Foreskin fibroblast (primary cell): ENCODE measurements around a stretch of chr14.

GRCh38 chr14:105272396-105273144 is 24.2 kb downstream of the BTBD6 start:
- RRBS, result no CpG with 5 or more reads among the region's 22 CpGs

GRCh38 chr14:105287559-105288179 is 13.1 kb downstream of the BRF1 start:
- RRBS, result 71% methylated on average over 5 of the region's 13 CpGs

DNA sequence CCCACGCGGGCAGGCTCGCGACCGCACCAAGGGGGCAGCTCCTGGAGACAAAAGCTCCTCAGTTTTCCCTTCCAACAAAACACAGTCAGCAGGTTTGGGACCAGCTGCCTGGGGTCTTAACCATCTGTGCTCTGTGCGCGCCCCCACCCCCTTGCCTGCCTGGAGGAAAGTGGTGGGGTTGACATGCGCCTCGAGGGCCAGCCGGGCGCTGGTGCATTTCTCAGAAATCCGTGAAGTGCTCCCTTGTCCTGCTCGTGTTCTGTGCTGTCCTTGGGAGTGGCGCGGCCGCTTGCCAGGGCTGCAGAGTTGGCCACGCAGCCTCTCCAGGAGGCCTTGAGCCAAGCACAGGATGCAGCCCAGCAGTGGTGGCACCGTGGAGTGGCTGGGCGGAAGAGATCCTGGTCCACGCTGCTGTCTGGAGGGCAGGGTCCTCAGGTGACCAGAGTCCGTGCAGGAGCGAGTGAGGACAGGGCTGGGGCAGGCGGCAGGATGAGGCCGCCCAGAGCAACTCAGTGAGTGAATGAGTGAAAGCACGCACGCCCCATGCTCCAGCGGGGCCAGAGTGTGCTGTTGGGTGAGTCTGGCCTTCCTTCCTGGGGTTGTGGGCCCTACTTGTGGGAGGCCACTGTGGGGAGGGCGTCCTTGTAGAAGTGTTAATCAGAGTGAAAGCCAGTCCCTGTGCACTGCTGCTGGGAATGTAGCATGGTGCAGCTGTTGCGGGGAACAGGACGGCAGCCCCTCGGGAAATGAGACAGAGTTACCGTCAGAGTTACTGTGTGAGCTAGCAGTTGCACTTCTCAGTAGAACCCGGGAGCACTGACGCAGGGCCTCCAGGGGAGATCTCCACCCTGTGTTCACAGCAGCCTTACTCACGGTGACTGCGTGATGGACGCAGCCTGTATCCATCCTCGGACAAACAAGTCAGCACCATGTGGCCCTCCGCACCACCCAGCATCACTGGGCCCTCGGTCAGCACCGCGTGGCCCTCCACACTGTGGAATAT is 21.8 kb downstream of the PACS2 start:
- RRBS, result no CpG with 5 or more reads among the region's 42 CpGs

DNA sequence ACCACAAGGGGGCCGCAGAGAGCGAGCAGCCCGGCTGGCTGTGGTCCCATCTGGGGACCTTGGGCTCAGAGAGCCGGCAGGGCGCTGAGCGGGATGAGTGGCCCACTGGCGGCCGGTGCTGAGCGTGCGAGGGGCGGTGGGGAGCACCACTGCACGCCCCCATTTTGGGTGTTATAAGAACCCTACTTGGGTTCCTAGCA is 25.9 kb upstream of the CRIP2 start:
- RRBS, result 41% methylated on average over 4 of the region's 12 CpGs

DNA sequence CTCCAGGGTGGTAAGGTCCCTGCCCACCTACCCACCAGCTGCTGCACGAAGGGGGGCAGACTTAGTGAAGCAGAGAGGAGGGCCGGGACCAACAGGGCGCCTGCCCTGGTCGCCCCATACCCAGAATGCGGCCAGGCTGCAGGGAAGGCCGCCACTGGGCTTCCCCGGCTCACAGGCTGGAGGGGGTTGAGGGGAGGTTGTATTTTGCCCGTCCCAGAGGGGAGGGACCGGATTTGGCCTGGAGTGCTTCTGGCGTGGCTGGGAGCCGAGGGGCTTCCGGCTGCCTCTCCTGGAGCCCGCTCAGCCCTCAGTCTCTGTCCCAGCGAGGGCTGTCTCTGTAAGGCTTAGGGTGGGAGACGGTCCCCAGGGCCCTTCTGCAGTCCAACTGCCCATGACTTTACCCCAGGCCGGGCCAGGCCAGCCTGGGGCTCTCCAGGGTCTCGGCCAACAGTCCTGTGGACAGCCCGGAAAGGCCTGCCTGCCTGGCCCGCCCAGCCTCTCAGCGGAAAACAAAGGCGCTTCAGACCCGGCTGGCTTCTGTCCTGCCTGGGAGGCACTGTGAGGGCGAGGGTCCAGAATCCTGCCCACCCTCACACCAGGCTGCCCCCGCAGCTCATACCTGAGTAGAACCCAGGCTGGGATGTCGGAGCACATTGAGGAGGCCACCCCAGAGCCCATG is 1.3 kb downstream of the CRIP2 start:
- RRBS, result 30% methylated on average over 17 of the region's 25 CpGs

GRCh38 chr14:105478157-105479363 is 3.9 kb downstream of the CRIP2 start:
- RRBS, result 16% methylated on average over 55 of the region's 115 CpGs

DNA sequence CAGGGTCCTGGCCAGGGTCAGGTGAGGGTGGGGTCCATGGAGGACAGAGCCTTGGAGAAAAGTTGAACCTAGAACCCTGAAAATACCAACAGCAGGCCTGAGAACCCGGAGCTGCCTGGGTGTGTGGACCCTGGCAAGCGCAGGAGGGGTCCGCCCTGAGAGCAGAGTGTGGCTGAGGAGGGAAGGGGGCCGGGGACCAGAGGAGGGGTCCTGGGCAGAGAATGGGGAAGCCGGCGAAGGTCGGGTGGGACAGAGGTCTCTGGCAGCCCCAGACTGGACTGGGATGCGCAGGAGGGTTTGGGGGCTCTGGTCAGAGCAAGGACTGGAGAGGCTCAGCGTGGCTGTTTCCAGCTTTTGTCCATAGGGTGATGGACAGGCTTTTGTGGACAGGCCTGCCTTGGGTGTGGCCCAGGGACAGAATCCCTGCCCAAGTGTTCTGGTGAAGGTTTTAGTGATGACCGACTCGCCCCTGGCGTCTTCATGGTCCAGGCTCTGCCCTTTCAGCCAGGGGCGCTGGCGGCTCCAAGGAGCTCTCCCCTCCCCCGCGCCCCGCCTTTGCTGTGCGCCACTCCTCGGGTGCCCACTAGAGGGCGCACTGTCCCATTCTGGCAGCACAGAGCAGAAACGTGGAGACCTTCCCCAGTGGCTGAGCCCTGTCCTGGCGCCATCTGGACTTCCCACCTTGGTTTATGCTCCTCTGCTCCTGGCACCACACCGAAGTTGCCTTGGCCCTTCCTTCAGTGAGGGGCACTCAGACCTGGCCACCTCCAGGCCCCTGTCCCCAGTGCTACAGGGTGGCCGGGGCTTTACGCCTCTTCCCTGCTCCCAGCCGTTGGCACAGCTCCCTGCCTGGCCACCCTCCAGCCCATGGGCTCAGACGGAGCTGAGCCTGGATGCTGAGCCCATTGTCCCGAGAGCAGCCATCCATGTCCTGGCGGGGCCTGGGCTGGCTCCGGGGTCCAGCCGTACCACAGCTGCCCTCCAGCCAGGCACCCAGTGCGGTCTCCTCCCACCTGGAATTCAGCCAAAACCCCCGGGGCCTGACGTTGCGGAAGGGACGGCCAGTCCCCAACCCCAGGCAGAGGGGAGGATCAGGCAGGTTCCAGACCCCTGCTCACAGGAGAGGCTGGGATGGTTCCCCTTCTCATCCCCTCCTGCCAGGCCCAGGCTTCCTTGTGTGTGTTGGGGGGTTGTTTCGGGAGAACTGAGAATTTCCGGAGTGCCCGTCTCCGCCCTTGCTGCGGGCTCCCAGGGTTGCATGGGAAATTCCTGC is 5.8 kb upstream of the CRIP1 start:
- RRBS, result 25% methylated on average over 6 of the region's 41 CpGs

DNA sequence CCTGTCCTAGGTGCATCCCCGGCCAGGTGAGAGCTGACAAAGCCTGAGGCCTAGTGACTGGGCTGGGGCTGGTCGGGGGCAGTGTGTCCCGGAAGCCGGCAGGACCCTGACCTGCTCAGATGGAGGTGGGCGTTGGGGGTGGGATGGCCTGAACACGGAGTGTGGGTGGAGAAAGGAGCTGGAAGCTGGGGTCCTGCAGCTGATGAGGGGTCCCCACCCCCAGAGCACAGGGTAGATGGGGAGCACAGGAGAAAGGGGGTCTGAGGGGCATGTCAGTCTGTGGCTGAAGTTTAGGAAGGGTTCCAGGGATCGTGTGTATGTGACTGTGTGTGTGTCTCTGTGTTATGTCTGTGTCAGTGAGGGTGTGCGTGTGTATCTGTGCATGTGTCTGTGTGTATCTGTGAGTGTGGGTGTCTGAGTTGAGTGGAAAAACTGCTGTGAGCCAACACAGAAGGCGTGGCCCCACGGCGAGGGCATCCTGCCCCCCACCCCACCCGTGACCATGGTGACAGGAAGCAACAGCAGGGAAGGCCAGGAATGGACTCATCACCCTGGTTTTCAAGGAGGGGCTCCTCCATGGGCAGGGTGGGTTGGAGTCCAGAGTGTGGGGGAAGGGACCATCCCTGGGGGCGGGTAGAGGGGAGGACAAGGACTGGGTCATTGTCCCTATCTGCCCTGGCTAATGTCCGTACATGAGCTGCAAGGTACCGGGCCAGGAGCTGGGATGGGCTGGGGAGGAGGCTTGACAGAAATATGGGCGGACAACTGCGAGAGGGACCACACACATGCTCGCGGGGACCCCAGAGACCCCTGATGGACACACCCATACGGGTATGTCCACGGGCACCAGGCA is 2.2 kb upstream of the CRIP1 start:
- RRBS, result 45% methylated on average over 3 of the region's 21 CpGs

GRCh38 chr14:105495759-105496948 is 5.1 kb downstream of the TEDC1 start:
- RRBS, result 90% methylated on average over 2 of the region's 26 CpGs

DNA sequence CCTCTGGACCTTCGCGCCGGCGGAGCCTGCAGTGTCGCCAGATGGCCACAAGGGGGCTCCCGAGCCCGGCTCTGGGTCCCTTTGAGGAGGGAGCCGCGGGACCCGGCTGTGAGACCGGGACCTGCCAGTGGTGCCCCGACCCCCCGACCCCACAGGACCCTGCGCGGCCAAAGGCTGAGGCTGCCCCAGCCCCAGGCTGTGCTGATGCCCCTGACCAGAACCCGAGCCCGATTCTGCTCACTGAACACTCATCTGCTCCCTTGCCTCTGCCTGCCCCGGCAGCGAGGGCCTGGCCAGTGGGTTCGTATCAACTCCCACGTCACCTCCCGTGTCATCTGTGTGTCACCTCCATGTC is 11.6 kb downstream of the TMEM121 start:
- RRBS, result 2% methylated on average over 5 of the region's 22 CpGs

DNA sequence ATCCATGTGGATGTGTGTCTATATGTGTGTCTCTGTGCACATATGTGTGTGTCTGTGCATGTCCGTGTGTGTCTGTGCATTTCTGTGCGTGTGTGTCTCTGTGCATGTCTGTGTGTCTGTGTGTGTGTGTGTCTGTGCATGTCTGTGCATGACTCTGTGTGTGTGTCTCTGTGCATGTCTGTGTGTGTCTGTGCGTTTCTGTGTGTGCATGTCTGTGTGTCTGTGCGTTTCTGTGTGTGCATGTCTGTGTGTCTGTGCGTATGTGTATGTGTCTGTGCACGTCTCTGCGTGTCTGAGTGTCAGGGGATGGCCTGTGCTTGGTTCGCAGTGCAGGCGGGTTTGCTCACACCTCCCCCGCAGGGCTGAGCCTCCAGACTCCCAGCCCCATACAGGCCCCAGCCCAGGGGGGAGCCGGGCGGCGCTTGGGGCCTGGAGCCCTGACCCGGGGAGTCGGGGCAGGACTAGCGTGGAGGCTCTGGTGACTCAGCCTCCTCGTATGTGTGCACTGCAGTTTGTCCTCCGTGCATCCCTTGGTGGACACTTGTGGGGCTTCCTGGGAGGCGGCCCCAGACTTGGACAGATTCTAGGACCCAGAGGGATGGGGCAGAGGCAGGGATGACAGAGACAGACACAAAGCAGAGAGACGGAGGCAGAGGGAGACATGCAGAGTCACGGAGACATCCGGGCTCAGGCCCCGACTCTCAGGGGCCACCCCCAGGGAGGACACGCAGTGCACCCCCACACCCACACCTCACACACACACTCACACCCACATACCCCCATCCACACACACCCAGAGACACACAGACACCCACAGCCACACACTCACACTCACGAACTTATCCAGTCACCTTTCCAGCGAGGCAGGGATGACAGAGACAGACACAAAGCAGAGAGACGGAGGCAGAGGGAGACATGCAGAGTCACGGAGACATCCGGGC is 161.6 kb downstream of the TMEM121 start:
- RRBS, result no CpG with 5 or more reads among the region's 29 CpGs

DNA sequence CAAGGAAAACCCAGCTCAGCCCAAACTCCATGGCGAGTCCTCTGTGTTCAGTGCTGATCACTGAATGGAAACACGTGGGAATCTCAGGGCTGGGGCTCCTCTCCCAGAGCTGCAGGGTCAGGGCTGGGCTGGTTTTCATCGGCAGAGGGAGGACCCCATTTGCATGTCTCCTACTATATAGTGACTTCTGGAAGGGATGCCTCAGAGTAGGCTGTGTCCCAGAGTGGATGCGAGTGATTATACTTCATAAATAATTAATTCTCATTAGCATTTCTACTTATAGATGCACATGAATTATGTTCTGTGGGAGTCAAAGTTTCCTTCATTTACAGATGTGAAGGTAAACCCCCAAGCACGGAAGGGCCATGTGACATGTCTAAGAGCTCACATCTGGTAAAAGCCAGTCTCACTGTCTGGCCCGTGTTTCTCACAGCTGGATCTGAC is 685.0 kb downstream of the TMEM121 start:
- RRBS, result no CpG with 5 or more reads among the region's 6 CpGs

GRCh38 chr14:106401177-106401700 is 874.9 kb downstream of the TMEM121 start:
- RRBS, result 79% methylated on average over 7 of the region's 56 CpGs

- RRBS, result no CpG with 5 or more reads among the region's 1 CpG
Observed at GRCh38 chr14:106639520-106639719, 1113.0 kb downstream of the TMEM121 start.

- RRBS, result no CpG with 5 or more reads among the region's 15 CpGs
Observed at GRCh38 chr14:106810305-106811134, 1284.1 kb downstream of the TMEM121 start.

DNA sequence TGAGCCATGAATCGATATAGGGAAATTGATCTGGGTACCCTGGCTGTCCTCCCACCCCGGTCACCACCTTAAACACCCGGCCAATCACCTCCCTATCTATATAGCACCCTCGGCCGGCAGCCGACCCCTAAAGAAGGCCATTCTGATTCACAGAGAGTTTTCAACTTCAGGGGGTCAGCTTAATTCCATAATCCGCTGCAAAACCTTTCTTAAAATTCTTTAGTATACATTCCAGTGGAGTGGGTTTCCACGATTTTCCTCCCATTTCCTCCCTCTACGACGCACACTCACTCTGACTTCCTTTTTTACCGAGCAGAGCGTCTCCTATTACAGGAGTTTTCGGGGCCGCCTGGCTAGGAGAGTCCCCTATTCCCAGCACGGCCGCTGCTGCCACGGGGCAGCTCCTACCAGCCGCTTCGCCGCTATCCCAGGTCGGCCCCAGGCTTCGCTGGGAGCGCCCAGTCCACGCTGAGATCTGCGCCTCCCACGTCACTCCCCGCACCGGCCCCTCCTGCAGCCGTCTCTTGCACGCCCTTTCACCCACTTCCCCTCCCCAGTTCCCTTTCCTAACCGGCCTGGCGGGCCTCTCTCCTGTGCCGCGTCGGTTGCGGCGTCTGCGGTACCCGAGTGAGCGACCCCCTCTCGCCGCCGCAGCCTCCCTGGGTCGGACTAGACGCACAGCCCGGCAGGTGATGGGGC is 1318.1 kb downstream of the TMEM121 start:
- RRBS, result 38% methylated on average over 8 of the region's 46 CpGs

GRCh38 chr14:106877560-106877992 is 1351.2 kb downstream of the TMEM121 start:
- RRBS, result no CpG with 5 or more reads among the region's 2 CpGs